Osteoblast (primary cell): ENCODE data around the gene CHMP6.

DNA sequence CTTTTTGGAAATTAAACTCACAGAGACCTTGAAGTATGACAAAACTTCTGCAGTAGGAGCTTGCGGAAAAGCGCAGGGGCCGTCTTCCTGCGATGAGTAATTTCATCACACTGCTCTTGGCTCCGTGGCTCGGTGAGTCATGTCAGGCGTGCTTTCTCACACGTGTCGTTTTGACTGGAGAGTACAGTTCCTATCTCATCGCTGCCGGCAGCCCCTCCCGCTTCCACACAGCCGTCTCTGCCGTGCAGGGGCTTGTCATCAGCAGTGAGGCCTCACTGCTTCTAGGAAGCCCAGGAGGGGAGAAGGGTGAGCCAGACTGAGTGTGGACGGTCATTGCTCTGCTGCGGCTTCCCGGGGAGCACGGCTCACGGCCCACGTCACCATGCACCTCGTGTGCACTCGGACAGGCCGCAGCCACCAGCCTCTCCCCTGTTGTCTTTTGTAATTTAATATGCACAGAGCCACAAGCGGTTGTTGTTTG, 99.5 kb upstream of the CHMP6 start:
- CAGE, long polyA plus RNA = no peak
- RRBS = no CpG with 5 or more reads among the region's 24 CpGs

DNA sequence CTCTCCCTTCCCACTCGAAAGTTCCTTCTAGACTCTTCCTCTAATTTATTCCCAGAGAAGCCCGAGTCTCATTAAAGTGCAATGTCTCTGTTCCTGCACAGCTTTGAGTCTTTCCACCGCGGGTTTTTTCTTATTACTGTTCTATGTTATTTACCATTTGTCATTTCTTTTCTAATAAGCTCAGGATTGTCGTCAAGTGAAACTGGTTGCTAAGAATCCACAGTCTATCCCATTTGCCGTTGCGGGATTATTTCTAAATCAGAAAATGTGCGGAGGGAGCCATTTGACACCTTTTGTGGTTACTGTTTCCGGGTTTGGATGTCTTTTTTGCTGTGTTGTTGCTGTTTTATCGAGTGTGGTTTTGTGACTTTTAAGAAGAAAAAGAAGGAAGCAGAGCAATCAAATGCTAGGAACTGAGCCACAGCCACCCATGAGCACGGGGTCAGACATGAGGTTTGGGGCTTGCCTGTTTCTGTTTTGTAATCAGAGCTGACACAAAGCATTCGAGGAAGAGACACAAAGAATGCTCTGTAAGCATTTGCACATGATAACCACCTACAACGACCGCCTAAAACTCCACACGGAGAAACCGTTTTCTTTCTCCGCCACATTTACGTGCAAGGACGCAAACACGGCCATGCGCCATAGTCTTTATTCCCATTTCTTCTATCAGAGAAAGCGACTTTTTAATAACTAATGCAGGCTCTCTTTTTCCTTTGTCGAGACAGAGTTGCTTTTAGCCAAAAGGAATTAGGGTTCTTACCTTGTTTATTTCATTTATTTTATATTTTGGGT, 53.1 kb upstream of the CHMP6 start:
- CAGE, long polyA plus RNA = no peak
- RRBS = 42% methylated on average over 1 of the region's 23 CpGs

DNA sequence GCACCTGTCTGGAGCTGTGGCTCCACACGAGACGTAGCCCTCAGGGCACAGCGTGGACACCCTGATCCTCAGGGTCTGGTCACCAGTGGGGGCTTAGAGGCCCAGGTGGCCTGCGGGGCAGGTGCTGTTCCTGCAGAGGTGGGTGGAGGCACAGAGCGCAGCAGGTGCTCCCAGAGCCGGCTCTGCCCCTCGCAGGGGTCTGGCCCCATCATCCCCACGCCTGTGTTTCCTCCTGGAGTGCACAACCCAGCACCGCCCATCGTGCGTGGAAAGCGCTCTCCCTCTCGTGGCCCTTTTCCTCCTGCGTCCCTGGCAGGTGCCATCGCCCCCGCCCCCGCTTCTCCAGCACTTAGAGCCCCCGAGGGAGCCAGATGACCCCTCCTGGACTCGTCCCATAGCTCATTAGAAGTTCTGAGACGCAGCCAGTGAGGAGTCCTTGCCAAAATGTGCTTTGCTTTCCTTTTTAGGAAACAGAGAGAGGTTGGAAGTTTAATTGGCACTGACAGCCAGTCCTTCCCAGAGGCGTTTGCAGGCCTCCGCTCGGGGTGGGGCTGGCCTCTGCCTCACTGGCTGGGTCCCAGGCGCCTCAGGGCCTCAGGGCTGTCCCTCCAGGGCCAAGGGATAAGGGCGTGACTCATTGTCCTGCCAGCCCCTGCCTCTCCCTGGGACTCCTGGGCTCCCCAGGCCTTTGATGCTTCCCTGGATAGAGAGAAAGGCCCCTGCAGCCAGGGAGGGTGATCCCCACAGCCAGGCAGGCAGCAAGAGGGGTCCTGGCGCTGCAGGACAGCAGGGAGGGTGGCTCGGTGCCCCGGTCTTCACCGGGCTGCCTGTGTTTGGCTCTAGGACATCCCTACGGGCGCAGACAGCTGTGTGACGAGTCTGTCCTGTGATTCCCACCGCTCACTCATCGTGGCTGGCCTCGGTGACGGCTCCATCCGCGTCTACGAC, 32.1 kb upstream of the CHMP6 start:
- CAGE, long polyA plus RNA = no peak
- RRBS = no CpG with 5 or more reads among the region's 39 CpGs

- CAGE, long polyA plus RNA = no peak
- RRBS = 72% methylated on average over 3 of the region's 24 CpGs
Measured at GRCh38 chr17:80969267-80969904, 22.3 kb upstream of the CHMP6 start.

DNA sequence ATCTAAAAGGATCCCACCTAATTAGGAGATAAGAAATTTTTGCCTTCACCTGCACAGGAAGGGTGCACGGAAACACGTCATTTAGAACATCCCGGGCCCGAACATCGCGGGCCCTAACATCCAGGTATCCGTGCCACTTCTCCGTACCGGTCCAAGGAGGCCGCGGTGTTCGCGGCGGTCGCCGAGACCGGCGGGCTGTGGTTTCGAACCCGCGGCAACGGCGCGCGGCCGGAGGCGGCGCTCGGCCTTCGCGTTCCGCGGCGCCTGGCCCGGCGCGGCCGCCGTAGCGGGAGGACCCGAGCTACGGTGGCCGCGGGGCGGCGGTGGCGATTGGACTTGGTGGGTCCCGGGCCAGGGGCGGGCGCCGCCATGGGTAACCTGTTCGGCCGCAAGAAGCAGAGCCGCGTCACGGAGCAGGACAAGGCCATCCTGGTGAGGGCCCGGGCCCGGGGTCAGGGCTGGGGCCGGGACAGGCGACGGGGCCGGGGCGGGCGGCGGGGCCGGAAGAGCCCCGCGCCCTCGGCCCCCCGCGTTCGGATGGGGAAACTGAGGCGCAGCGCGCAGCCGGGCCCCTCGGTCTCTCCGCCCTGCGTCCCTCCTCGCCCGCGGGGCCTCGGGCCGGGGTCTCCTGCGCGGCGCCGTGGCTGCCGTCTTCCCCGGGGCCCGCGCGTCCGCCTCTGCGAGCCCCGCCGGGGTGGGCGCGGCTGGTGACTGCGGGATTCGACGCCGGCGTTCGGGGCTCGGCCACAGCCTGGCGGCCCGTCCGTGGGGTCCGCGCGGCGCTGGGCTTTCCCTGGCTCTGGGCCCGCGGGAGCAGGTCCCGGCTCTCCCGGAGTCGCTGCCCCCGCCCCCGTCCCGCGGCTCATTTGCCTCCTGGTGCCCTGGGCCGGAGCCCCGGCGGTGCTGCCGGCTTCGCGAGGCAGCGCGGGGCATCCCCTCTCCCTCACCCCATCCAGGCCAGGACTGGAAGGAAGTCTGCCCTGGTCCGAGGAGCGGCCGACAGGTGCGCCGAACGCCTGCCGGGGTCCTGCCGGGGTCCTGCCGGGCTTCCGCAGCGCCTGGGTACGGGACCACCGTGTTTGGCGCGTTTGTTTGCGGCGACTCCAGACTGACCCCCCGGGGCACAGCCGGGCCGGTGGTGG, at the start of gene CHMP6:
CHMP6 (plus strand) TSS at position 292 of the 1,142 bp plus-strand sequence.
- CAGE, long polyA plus RNA = start-site peak on the plus strand centred at position 330 of the sequence, 131 bp wide, 2,793 and 2,426 reads in 2 replicates
- RRBS = 2% methylated on average over 112 of the region's 150 CpGs

GRCh38 chr17:81025267-81025791, 9.6 kb upstream of the BAIAP2 start:
- CAGE, long polyA plus RNA = no peak
- RRBS = no CpG with 5 or more reads among the region's 16 CpGs

DNA sequence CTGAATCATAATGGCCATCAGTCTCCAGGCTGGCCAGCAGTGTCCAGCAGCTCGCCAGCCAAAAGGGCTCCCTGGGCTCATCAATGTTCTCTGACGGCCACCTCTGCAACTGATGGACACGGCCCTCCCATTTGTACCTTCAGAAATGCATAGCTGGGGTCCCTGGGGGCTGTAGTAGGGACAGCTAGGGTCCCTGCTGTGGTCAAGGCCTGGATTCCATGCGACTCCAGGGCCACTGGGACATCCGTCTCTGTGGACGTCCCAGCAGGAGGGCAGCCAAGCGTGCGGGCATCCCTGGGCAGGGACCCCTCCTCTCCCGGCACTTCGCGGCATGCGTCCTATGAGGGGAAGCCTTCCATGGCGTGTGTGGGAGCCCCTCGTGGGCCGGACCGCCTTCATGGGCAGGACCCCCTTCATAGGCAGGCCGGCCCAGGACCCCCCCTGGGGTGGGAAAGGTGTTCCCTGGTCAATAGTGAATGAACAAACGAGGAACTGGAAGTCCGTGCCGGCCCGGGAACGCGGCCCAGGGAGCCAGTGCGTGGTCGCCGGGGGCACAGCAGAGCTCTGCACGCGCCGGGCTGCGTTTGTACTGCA, 13.7 kb downstream of the BAIAP2 start:
- CAGE, long polyA plus RNA = no peak
- RRBS = 83% methylated on average over 14 of the region's 30 CpGs

DNA sequence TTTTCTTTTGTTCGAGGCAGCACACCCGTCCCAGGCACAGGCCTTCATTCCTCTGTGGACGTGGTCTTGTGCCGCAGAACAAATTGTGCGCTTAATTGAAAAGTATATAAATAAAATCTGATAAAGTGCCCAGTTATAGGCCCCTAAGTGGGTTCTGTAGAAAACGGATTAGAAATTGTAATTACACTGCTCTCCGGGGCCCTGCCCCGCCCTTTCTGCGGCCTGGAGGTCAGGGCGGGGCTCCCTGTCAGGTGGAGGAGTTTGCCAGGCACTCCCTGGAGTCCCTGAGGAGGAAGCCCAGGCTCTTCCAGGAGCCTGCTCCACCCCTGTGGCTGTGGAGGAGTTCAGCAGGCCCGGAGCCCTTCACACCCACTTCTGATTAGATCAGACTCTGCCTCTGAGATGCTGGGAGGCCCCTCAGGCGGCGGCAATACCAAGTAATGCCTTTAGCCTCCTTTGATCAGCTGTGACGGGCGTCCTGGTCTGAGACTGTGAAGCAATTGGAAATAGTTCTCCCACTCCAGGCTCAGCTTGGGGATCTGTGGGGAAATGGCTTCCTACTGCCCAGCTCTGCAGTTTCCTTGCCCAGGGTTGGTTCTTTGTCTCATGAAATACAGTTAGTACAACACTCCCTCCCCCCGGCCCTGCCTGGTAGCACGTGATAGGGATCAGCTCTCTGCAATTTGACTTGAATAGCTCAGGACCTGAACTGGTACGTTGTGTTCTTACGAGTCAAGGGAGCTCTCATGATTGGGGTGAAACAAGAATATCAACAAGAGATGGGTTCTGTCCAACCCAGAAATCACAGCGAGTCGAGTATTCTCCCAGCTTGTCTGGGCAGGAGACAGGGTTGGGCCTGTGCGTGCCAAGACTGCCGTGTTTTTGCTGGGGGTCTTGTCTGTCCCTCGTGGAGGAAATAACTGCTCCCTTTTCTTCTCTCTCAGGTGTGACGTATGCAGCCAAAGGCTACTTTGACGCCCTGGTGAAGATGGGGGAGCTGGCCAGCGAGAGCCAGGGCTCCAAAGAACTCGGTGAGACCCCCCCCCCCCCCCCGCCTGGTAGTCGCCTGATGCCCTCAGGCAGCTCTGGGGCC, 22.3 kb downstream of the BAIAP2 start:
- CAGE, long polyA plus RNA = no peak
- RRBS = no CpG with 5 or more reads among the region's 30 CpGs

DNA sequence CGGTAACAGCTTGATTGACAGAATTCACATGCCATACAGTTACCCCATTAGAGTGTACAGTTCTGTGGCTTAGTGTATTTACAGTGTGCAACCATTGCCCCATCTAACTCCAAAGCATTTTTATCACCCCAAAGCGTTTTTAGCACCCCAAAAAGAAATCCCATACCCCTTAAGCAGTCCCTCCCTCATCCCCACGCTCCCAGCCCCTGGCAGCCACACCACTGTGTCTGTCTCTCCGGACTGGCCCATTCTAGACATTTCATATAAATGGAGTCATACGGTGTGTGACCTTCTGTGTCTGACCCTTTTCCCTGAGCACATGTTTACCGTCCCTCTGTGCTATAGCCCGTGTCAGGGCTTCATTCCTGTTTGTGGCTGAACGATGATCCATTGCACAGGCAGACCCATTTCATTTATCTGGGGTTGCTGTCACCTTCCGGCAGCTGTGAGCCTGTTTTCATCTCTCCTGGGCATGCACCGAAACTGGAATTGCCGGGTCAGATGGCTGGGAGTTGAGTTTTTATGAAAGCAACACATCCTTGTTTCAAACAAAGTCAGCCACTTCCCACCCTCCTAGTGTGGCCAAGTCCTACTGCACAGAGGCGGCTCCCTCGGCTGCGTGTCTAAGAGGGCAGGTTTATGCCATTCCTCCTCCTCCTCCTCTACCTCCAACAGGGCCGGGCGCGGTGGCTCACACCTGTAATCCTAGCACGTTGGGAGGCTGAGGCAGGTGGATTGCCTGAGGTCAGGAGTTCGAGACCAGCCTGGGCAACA, 25.4 kb downstream of the BAIAP2 start:
- CAGE, long polyA plus RNA = no peak
- RRBS = 89% methylated on average over 4 of the region's 19 CpGs

DNA sequence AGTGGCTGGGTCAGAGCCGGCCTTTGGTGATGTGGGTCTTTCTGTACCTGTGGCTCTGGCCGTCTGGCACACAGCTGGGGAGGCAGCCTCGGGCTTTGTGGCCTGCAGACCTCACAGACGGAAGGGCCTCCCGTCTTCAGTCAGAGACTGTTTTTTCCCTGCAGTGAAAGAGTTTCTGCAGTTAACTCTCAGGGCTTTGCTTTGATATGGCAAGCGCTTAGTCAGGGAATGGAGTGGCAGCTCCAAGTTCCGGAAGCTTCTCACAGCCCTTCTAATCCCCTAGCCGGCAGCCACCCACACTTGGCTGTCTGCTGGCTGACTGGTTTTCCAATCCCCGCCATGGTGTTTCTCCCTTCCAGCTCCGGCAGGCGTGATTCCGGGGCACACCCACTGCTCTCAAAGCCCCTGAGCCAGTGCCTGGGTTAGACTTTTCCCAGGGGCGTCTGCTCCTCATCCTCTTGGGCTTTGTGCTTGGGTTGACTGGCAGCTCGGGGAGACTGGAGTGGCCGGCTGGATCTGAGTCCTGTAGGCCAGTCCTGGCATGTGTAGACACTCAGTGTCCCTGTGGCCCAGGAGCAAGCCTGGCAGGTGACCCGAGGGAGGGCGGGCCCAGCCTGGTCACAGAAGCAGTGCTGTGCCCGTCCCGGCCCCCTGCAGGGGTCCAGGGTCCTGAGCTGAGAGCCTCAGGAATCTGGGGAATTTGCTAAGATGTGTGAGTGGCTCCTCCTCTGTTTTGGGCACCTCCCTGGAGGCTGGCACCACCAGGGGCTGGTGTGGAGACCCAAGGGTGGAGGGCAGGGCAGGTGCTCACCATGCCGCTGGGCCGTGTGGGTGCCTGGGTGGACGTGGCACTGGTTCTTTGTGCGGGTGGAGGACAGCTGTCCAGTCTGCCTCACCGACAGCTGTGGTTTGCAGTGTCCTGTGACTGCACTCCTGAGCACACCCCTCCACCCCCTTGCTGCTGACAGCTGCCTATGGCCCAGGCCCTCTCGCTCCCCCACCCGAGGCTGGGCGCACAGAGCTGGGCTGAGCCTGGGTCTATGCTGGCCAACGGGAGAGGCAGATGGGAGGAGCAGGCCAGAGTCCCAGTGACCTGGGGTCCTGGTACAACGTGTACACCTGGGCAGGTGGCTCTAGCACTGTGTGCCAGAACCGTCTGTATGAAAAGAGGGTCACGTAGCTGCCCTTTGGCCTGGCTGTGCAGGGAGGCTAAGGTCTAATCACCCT, 30.1 kb downstream of the BAIAP2 start:
- CAGE, long polyA plus RNA = no peak
- RRBS = 11% methylated on average over 3 of the region's 31 CpGs

GRCh38 chr17:81065889-81066637, 31.1 kb downstream of the BAIAP2 start:
- CAGE, long polyA plus RNA = no peak
- RRBS = no CpG with 5 or more reads among the region's 20 CpGs

- CAGE, long polyA plus RNA = no peak
- RRBS = 45% methylated on average over 7 of the region's 26 CpGs
Measured at GRCh38 chr17:81071858-81072543, 37.0 kb downstream of the BAIAP2 start.

DNA sequence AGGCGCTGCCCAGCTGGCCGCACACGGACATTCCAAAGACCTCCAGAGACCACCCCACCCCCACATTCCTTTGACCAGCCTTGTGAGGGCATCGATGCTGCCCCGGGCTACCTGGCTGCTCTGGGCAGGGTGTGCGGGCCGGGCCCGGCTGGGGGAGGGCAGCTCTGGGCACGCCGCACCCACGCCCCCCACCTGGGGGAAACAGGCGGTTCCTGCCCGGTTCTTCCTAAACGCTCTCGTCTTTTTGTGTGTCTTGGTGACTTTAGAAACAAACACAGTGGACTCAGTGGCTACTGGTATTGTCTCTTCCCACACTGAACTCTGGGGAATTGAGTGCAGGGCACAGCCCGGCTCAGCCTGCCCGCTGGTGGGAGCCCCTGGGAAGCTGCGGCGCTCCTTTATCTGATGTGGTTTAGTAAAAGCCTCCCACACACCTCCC, 55.5 kb upstream of the PVALEF start:
- CAGE, long polyA plus RNA = no peak
- RRBS = 73% methylated on average over 8 of the region's 19 CpGs

GRCh38 chr17:81131640-81132534, 33.4 kb upstream of the PVALEF start:
- CAGE, long polyA plus RNA = no peak
- RRBS = 80% methylated on average over 7 of the region's 21 CpGs

- CAGE, long polyA plus RNA = no peak
- RRBS = no CpG with 5 or more reads among the region's 23 CpGs
Measured at GRCh38 chr17:81142870-81143353, 22.4 kb upstream of the PVALEF start.

DNA sequence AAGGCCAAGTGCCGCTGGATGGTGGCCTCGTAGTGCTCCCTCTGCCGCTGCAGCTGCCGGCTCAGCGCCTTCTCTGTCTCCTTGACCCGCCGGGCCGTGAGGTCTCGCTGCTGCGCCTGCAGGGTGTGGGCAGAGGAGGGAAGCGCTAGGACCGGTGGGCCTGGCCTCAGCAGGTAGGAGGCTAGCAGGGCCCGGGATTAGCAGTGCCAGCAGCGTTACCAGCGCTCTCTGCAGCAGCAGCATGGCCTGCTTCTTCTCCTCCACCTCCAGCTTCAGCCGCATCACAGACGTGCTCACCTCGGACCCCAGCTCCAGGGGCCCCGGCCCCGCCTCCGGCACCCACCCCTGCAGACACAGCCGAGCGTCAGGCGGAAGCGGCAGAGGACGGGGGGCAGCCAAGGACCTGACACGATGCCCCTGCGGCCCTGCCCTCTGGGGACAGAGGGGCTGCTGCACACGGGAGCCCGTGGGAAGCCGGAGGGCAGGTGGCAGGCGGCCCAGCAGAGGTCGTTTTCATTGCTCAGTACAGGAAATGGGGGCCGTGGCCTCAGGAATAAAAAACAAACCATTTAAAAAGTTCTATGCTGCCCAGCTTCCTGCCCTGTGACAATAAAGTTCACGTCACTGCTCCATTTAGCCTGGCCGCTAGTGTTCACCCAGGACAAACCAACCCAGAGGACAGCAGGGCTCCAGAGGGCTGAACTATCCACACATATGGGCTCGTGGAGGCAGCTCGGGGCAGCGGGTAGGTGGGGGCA, 25.9 kb downstream of the CEP131 start:
- CAGE, long polyA plus RNA = no peak
- RRBS = 91% methylated on average over 11 of the region's 39 CpGs

GRCh38 chr17:81243087-81243859, 4.2 kb downstream of the NDUFAF8 start:
- CAGE, long polyA plus RNA = no peak
- RRBS = 71% methylated on average over 6 of the region's 26 CpGs

DNA sequence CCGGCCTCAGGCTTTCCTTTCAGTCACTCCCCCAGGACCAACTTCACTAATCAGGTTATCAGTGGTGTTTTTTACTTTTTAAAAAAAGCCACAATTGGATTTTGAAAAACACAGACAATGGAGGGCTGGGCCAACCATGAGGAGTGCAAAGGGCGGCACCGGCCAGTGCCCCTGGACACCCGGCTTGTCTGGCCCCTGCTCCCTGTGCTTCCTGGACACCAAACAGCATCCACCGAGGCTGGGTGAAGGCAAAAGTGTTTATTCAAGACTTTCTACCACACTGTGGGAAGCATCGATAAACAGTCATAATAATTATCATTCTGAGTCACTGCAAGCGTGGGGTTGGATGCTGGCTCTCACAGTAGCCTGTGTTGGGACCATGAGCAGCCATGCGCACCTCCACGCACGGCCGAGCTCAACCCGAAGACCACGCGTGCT, 5.7 kb downstream of the NDUFAF8 start:
- CAGE, long polyA plus RNA = no peak
- RRBS = no CpG with 5 or more reads among the region's 14 CpGs

DNA sequence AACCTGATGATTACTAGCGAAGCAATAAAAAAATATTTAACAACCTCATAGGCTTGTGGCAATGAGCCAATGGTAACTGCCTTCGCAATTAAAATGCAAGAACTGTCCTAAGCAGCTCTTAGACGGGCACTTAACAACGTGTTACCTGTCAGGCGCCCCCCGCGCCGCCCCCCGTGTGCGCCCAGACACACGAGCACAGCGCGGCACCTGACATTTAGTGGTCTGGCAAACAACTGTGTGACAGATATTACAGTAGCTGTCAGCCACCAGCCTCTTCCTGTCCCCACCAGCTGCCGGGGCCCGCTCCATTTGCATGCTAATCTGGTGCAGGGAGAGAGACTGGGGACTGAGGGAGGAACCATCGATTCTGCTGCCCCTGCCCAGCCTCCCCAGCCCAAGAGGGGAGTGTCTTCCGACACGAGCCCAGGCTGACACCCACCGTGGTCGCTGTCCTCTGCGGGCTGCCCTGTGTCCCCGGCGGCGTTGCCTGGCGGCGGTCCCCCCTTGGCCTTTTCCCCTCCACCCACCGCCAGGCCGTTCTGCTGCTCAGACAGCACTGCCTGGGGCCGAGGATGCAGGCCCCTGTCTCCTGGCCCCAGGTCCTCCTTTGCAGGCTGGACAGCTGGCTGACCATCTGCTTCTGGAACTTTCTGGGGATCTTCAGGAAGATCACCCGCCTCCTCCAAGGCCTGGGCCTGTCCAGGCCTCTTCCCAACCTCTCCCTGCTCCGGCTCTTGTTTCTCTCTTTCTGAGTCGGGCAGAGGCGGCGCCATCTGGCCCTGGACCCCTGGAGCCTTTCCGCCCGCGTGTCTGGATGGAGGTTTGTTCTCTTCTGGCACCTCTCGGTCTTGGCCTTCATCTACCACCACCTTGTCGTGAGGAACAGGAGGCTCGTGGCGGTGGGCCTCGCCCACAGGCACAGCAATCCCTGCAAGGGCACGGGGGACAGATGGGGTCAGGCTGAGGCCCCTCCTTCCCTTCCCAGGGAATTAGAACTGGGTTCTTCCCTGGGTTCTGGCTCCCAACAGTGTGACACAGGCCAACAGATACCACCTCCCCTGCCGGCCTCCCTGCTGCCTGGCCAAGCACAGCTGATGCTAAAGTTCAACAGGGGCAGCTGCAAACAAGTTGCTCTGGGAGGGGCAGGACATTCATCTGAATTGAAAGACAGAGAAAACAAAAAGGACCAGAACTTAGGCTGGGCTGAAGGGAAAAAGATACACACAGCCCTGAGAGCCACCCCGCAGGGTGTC, 13.1 kb downstream of the NDUFAF8 start:
- CAGE, long polyA plus RNA = no peak
- RRBS = no CpG with 5 or more reads among the region's 45 CpGs

GRCh38 chr17:81260015-81260649, 21.0 kb downstream of the NDUFAF8 start:
- CAGE, long polyA plus RNA = no peak
- RRBS = no CpG with 5 or more reads among the region's 24 CpGs